Tibial artery (tissue), 1 donor: ENCODE results near the genes LPCAT1, MRPL36 and NDUFS6.

- PRO-cap: bidirectional peak, plus-strand start at chr5:1524033, minus-strand start at chr5:1523952; bidirectional peak, plus-strand start at chr5:1524308, minus-strand start at chr5:1524250
These were observed at the start of gene LPCAT1 for GRCh38 chr5:1523433-1524510. TSS of gene LPCAT1 (minus strand) at chr5:1523960.

DNA sequence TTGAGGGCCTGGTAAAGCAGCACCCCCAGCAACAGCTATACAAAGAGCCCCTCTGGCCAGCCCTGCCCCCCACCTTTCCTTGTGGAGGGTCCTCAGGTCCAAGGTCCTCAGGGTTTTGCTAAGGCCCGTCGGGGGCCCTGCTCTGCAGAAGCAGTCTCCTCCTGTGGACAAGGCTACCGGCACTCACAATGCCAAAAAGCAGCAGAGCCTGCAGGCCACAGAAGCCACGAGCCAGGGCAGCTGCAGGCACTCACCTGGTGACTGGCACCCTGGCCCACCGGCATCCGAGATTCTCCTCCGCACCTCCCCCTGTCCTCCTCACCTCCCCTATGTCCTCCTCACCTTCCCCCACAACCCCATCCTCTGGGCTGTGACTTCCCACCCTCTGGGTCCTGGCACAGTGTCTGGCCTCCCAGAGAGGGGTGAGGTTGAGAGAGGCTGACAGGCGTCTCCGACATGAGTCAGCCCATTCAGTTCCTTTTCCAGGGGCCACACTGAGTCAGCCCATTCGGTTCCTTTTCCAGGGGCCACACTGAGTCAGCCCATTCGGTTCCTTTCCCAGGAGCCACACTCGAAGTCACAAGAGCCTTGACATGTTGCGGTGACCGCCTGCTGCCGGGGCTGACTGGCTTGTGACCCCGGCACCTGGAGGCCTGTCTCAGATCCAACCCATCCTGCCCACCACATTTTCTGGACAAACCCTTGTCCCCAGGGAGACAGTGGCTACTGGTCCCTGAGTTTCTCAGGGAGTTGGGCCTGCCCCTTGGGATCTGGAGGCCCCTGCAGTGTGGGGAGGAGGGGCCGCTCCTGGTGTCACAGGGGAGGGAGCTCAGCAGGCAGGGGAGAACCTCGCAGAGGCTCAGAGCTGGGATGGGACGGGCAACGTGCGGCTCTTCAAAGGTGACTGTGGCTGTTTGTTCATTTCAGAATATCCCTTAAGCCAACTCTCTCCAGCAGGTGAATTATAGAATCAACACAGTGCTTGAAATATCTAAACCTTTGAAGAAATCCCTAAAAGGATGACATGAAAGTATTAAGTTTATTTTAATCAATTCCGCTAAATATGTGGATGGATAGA, 40.3 kb upstream of the LPCAT1 start:
- PRO-cap: no peak

DNA sequence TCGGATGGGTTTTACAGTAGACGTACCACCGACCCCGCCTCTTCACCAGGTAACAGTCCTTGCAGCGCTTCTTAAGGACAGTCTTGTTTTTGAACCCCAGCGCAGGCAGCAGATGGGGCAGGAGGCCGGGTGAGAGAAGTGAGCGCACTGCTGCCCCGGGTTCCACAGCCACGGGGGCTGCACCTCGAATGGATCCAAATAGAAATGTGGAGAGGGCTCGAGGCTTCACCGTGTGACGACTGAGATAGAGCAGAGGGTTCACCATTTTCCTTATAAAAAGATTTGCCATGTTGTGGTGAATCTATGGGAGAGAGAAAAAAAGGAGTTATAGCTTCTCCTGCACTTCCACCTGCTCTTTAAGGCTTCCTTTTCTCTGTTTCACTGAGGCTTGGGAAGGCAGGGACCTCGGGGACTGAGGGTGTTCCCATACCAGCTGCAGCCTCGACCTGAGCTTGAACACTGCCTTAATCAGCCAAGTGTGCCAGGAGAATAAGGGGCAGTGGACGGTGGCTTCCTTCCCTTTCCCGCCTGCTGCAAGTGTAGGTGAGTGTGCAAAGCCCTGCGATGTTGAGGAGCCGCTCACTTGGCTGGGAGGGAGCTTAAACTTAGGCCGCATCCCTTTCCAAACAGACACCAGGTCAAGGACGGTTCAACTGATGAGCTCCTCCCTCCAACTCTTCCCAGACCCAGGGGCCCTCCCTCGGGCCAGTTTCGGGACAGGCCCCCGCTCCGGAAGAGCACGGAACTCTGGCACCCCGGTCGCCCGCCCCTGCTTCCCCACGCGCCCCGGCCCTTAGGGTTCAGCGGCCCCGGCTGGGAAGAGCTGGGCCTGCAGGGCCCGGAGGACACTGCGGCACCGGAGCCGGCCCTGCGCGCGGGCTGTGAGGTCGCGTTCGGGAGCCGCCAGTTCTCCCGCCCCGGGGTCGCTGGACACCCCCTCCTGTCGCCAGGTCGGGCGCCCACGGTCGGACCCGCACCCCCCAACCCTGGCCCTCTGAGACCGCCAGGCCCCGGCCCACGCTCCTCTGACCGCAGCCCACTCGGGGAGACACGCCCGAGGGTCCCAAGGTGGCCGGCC, 651 bp downstream of the MRPL36 start:
- PRO-cap: no peak

- PRO-cap: bidirectional peak, plus-strand start at chr5:1799986, minus-strand start at chr5:1799832
These were observed at the start of gene MRPL36 for GRCh38 chr5:1799725-1800126. TSS of gene MRPL36 (minus strand) at chr5:1799837.

DNA sequence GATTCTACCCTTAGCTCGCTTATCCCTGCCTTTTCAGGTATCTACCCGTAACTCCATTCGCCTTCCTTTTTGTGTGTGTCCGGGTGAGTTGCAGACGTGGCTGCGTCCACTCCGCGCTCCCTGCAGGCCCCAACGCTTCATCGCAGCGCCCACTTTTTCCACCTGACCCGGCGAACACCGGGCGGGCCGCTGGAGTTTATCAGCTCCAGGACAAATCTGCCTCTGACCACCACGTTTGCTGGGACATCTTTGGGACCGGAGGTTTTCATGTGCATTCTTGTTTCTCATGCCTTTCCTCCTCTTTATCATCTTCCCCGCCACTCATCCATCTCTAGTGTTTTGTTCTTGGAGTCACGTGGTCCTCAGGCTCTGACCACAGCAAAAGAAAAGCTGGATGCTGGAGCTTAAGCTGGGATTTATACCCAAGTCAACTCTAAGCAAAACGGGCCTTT, 703 bp upstream of the MRPL36 start:
- PRO-cap: no peak

- PRO-cap: bidirectional peak, plus-strand start at chr5:1801415, minus-strand start at chr5:1801302
These were observed at the start of gene NDUFS6 for GRCh38 chr5:1800766-1801558. TSS of gene NDUFS6 (plus strand) at chr5:1801407.

- PRO-cap: no peak
These were observed 1.6 kb downstream of the IRX4 start for GRCh38 chr5:1881019-1881706.

DNA sequence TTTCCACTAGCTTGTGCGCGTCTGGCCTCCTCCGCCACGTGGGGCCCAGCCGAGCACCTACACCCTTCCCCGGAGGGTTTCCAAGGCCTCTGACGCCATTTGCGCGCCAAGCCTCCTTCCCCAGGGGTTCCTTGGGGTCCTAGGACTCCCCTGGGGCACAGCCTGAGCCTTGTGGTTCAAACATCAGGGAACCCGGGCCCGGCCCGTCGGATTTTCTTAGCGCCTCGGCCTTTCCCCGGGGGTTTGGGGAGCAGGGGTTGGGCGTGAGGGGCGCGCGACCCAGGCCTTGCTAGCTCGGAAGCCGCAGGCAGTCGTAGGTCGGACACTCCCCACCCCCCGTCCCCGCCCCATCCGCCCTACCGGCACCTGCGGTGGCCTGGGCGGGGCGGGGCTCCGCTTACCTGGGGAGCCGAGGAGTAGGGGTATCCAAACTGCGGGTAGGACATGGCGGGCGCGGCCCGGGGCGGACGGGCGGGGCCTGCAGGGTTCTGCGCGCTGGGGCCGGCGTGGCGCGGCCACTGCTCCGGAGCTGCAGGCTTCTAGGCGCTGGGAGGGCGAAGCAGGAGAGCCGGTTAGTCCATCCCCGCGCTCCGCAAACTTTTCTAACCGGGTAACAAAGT, 413 bp downstream of the IRX4 start:
- PRO-cap: no peak

GRCh38 chr5:1931700-1931956, 48.9 kb upstream of the IRX4 start:
- PRO-cap: unidirectional peak, minus-strand start at chr5:1931760

GRCh38 chr5:1954470-1955074, 71.8 kb upstream of the IRX4 start:
- PRO-cap: no peak

- PRO-cap: no peak
These were observed 383.9 kb upstream of the IRX4 start for GRCh38 chr5:2266705-2266936.

- PRO-cap: no peak
These were observed 8.3 kb downstream of the IRX2 start for GRCh38 chr5:2742996-2743727.

GRCh38 chr5:2752839-2753506, 1.5 kb upstream of the IRX2 start:
- PRO-cap: no peak

DNA sequence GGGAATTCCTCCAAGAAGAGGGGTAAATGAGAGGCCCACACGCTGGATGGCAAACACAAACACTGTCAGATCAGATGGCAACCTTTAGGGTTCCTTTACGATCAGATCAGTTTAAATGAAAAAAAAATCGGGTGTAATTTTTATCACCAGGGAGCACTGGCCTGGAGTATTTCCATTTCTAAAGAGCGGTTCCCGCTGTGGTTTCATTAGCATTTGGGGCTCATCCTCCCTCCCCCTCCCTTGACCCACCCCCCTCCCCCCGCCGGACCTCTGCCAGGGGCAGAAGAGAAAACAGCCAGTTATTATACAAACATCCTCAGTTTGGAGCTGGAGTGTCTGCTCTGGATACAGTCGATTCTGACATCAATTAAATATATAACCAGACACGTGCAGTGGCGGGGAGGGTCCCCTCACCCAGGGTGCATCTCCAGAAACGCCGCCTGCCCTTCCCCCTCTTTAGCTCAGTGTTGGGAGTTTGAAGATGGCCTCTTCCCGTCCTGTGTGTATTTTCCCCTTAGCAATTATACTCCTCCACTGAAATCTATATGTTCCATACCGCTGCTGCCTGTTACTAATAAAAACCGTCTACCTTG, 2.4 kb upstream of the IRX2 start:
- PRO-cap: no peak

DNA sequence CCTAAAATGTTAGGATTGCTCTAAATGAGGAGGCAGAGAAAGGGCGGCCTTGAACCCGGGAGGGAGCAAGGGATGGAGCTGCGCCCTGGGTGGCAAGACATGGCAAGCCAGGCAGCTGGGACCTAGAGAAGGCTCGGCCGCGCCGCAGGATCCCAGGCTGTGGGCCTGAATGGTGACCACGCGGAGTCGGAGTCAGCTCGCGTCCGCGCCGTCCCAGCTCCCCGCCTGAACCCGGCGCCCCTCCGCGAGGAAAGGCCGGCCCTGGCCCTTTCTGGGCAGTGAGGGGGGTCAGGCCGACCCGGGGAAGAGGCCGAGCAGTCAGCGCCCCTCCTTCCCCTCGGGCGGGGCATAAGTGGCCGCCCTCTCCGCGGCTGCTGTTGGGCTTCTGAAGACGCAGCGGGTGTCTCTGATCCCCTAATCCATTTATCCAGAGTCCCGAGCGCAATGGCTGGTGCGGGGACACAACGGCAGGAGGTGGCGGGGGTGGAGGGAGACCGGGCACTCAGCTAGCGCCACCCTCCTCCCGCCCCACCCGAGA, 10.7 kb downstream of the IRX1 start:
- PRO-cap: no peak

- PRO-cap: no peak
These were observed 145.9 kb downstream of the IRX1 start for GRCh38 chr5:3741559-3741908.

GRCh38 chr5:5421888-5422512, 477 bp upstream of the ICE1 start:
- PRO-cap: unidirectional peak, minus-strand start at chr5:5422129; bidirectional peak, plus-strand start at chr5:5422677, minus-strand start at chr5:5422252

DNA sequence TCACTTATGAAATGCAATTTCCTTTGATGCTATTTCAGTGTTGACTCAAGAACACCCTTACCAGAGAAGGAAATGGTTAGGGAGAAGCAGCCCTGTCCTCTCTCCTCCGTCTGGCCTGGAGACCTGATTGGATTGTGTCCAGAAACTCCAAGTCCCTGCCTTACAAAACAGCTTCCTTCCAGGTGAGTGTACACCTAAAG, 116.6 kb downstream of the MED10 start:
- PRO-cap: no peak

- PRO-cap: no peak
These were observed 502 bp downstream of the UBE2QL1 start for GRCh38 chr5:6449042-6449679.

- PRO-cap: no peak
These were observed 36.9 kb downstream of the UBE2QL1 start for GRCh38 chr5:6485563-6485975.